ENCODE measurements around a stretch of chr5.

GRCh38 chr5:37072038-37072481 is 177.1 kb downstream of the CPLANE1 start:
- PRO-cap, 3 experiments = peak in 1 of 3 experiments; most common plus-strand start chr5:37072348 (in 1)
- RAMPAGE, long total RNA = no peak

DNA sequence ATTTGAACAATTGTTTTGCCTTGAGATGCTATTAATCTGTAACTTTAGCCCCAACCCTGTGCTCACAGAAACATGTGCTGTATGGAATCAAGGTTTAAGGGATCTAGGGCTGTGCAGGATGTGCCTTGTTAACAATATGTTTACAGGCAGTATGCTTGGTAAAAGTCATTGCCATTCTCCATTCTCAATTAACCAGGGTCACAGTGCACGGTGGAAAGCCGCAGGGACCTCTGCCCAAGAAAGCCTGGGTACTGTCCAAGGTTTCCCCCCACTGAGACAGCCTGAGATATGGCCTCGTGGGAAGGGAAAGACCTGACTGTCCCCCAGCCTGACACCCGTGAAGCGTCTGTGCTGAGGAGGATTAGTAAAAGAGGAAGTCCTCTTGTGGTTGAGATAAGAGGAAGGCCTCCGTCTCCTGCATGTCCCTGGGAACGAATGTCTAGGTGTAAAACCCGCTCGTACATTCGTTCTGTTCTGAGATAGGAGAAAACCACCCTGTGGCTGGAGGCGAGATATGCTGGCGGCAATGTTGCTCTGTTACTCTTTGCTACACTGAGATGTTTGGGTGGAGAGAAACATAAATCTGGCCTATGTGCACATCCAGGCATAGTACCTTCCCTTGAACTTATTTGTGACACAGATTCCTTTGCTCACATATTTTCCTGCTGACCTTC is 167.7 kb downstream of the GDNF start:
- PRO-cap, 3 experiments = no peak in any of the 3 experiments
- RAMPAGE, long total RNA = no peak

DNA sequence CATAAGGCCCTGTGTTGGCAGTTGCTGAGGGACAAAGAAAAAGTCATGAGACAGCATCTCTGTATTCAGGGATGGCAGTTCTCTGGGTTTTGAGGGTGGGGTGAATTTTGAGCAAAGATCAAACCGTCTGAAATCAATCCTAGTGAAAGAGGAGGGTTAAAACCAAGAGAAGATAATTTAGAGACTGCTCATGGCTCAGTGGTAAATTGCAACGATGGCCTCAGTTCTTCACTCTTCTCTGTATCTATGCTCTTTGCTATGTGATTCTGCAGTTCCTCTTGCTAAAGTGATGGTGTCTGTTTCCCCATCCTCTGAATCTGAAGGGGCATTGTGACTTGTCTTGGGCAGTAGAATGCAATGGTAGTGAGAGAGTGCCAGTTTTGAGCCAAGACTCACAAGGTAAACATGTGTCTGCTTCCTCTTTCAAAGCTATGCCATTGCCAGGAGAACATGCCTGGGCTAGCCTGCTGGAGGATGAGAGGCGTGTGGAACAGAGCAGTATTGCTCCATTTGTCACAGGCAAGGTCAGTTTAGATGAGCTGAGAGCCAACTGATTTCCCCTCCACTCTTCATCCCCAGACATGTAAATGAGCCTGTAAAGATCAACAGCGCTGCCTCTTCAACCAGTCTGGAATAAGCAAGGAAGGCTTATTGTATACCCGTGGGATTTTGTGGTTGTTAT is 7.9 kb upstream of the GDNF start:
- PRO-cap, 3 experiments = no peak in any of the 3 experiments
- RAMPAGE, long total RNA = no peak

DNA sequence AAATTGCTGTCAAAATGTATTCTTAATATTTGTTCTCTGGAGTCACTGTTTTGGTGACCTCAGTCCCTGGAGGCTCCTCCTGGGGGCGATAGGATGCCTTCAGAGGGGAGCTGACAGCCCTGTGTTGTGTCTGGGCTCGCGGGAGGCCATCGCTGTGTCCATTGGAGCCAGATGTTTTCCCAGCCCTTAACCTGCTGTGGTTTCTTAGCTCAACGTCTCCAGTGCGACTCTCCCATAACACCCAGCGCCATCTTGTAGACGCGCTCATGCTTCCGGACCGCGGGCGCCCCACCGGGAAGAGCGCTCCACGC is 112.2 kb upstream of the GDNF start:
- PRO-cap, 3 experiments = no peak in any of the 3 experiments
- RAMPAGE, long total RNA = no peak

DNA sequence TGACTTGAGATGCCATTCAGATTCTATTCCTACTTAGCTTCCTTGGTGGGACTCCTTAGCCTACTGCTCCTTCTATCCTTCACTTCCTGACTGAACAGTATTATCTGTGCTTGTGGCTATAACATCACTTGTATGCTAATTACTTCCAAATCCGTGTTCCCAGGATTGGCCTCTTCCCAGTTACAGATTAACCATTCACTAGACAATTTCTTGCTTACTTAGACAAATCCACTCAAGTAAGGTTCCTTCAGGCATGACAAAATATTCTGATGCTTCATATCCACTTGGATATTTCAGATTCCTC is 18.3 kb downstream of the LIFR start:
- PRO-cap, 3 experiments = no peak in any of the 3 experiments
- RAMPAGE, long total RNA = no peak

GRCh38 chr5:38542462-38543193 is 13.8 kb downstream of the LIFR start:
- PRO-cap, 3 experiments = no peak in any of the 3 experiments
- RAMPAGE, long total RNA = no peak

GRCh38 chr5:38622579-38622950 is 66.1 kb upstream of the LIFR start:
- PRO-cap, 3 experiments = no peak in any of the 3 experiments
- RAMPAGE, long total RNA = no peak

- PRO-cap, 3 experiments = no peak in any of the 3 experiments
- RAMPAGE, long total RNA = no peak
Measured at GRCh38 chr5:38650196-38650549, 93.7 kb upstream of the LIFR start.

- PRO-cap, 3 experiments = no peak in any of the 3 experiments
- RAMPAGE, long total RNA = no peak
Measured at GRCh38 chr5:38719095-38719580, 126.7 kb upstream of the OSMR start.

GRCh38 chr5:38809808-38810109 is 36.1 kb upstream of the OSMR start:
- PRO-cap, 3 experiments = no peak in any of the 3 experiments
- RAMPAGE, long total RNA = no peak

DNA sequence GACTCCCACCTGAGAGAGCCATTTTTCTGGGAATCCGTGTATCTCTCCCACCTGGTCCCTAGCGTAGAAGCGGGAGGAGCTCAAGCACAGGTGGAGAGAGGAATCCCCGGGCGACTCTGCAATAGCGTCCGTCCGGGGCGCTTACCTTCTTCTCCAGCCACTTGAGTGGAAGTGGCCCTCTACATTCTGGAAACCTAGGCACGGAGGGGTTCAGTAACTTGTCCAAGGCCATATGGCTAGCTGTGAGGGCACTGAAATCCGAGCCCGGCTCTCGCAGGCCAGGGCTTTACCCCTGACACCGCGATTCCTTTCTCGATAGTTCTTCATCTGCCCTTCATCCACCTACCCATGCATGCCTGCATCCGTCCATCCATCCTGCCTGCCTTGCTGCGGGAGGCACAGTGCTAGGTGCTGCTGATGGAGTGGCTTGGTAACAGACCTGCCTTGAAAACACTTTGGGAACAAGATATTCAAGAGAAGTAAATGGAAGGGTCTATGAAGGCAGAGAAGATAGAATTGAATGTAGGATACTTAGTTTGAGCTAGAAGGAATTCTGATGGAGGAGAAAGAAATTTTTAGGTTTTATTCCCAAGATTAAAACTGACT is 897 bp downstream of the OSMR start:
- PRO-cap, 3 experiments = no peak in any of the 3 experiments
- RAMPAGE, long total RNA = no peak

DNA sequence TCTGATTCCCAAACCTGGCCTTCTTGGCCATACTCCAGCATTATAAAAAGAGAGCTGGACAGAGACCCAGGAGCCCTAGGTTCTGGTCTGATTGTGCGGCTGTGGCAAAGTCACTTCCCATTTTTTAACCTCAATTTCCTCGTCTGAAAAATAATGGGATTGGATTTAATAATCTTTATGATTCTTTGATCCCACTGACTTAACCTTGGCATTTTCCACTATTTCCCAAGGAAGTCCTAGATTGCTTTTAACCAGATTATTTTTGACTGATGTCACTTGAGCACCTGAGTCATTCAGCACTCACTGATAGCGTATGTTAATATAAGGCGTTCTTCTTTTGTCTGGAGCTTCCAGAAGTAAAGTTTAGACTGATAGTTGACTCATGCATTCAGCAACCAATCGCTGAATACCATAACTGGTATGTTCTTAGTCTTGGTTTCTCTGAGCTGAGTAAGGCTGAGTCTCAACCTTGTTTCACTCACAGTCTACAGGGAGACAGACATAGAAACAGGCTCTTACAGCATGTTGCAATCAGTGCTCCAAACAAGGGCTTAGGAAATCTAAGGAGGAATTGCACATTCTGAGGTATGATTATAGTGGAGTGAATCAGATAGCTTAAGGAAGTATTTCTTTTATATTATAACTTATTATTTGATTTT is 26.3 kb downstream of the OSMR start:
- PRO-cap, 3 experiments = no peak in any of the 3 experiments
- RAMPAGE, long total RNA = no peak

DNA sequence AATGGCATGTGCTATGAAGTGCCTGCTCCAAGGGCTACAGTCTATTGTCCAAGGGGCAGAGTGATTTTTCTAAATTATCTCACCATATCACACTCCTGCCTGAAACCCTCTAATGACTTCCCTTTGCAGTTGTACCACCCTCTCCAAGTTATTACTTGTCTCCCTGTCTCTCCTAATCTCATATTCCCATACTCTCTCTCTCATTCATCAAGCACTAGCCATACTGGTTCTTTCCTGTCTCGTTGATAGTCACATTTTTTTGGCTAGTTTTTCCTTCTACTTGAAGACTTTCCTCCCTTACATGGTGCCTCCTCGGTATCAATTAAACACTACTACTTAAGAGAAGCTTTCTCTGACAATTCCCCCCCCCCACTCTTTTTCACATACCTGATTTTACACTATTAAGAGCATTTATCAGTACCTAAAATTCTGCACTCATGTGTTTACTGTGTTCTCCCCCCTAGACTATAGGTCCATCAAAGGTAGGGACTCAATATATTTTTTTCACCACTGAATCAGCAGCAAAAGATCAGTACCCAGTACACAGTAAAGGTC is 19.1 kb downstream of the RICTOR start:
- PRO-cap, 3 experiments = no peak in any of the 3 experiments
- RAMPAGE, long total RNA = no peak

DNA sequence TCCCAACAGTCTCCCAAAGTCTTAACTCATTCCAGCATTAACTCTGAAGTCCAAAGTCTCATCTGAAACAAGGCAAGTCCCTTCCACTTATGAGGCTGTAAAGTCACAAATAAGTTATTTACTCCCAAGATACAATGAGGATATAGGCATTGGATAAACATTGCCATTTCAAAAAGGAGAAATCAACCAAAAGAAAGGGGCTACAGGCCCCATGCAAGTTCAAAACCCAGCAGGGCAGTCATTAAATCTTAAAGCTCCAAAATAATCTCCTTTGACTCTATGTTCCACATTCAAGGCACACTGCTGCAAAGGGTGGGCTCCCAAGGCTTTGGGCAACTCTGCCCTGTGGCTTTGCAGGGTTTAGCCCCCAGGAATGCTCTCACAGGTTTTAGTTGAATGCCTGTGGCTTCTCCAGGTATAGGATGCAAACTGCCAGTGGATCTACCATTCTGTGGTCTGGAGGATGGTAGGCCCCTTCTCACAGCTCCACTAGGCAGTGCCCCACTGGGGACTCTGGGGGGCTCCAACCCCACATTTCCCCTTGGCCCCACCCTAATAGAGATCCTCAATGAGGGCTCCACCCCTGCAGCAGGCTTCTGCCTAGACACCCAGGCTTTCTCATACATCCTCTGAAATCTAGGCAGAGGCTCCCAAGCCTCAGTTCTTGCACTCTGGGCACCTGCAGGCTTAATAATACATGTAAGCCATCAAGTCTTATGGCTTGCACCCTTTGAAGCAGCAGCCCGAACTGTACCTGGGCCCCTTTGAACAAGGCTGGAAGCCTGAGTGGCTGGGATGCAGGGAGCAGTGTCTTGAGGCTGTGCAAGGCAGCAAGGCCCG is 8.5 kb downstream of the RICTOR start:
- PRO-cap, 3 experiments = no peak in any of the 3 experiments
- RAMPAGE, long total RNA = no peak

- PRO-cap, 3 experiments = peak in 2 of 3 experiments; most common plus-strand start chr5:39073490 (in 1); most common minus-strand start chr5:39073447 (in 1)
- RAMPAGE, long total RNA = no peak
Measured at GRCh38 chr5:39073282-39074233, 641 bp downstream of the RICTOR start.

- PRO-cap, 3 experiments = no peak in any of the 3 experiments
- RAMPAGE, long total RNA = no peak
Measured at GRCh38 chr5:39163993-39164332, 55.4 kb downstream of the FYB1 start.

DNA sequence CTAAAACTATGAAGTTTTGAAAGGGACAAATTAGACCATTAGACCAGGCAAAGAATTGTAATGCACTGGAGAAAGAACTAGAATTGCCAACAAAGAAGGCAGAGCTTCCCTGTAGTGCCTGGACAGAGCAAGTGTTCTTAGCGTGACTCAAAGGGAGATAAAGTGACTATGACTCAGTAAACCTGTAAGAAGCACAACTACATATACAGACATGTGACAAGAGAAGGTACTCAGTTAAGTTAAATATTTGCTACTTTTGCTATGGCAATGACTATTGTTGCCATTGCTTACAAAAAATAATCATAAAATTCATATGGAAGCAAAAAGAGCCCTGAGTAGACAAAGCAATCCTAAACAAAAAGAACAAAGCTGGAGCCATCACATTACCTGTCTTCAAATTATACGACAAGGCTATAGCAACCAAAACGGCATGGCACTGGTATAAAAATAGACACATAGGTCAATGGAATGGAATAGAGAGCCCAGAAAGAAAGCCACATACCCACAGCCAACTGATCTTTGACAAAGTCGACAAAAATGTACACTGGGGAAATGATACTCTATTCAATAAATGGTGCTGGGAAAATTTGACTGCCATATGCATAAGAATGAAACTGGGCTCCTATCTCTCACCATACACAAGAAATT is 54.4 kb downstream of the FYB1 start:
- PRO-cap, 3 experiments = no peak in any of the 3 experiments
- RAMPAGE, long total RNA = no peak

GRCh38 chr5:39176616-39177606 is 42.5 kb downstream of the FYB1 start:
- PRO-cap, 3 experiments = no peak in any of the 3 experiments
- RAMPAGE, long total RNA = no peak

- PRO-cap, 3 experiments = no peak in any of the 3 experiments
- RAMPAGE, long total RNA = no peak
Measured at GRCh38 chr5:39410963-39411436, 13.8 kb downstream of the DAB2 start.

DNA sequence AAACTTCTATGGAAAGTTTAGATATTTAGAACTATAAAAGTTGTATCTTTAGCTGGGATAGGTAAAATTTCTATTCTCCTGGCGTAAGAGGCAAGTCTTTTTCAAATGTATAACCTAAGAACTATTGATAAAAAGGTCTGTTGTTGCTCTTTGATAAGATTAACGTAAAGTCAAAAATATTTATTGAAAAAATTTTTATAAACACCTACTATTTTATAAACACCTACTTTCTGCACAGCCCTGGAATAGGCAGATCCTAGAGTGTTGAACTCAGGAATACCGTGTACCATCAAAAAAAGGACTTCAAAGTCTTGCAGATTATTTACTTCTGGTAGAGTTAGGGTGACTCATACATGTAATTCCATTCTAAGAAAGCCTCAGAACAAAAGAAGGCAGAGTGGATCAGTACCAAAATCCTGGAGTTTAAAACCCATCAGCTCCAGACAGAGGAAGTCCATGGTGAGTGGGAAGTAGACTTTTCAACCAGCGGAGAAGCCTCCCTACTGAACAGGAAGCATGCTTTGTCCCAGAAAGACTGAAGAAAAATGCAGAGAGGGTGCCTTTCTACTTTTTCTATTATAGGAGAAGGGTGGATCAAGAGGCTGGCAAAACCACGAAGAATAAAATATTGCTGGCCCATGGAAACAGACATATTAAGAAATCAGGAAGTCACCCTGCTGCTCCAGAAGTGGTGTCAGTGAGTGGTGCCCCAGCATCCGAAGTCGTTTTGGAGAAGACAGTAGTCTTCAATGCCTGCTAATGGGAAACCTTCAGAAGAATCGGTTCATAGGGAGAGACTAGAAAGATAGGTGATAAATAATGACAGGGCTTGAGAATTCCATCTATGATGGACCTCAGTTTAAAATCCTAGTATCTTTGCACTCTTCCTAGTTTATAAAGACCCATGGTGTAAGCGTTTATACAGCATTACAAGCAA is 45.1 kb upstream of the DAB2 start:
- PRO-cap, 3 experiments = no peak in any of the 3 experiments
- RAMPAGE, long total RNA = no peak

Measured in cerebellum (tissue), 5 donors.